IMR-90 (cell line): ENCODE measurements around a stretch of chr7.

DNA sequence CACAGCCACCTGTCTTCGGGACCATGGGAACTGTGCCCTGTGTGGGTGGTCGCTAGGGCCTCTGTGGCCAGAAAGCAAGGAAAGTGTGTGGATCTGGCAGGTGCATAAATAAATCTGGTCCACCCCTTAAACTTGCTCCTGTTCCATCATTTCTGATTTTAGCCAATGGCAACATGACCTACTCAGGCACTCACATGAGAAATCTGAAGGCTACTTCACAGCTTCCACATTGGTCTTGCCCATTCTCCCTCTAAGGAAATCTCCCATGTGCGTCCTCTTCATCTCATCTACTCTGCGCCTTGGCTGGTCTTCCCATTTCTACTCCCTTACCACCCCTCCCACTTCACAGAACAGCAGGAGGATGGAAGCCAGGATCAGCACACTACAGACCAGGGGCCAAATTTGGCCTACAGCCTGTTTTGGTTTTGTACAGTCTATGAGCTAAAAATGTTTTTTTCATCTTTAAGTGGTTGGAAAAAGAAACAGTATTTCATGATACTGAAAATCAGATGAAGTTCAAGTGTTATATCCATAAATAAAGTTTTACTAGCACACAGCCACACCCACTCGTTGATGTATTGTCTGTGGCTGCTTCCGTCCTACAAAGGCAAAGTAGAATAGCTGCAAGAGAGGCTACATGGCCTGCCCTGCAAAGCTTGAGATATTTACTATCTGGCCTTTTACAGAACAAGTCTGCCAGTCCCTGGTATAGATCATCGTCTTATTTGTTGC lies 10.2 kb downstream of the RHEB start:
- RRBS = no CpG with 5 or more reads among the region's 7 CpGs
CAGE:
- cytosol, long polyA plus RNA = no peak
- long polyA plus RNA = no peak
- nucleus, long polyA plus RNA = no peak

GRCh38 chr7:151630875-151631458 lies 111.3 kb upstream of the RHEB start:
- RRBS = no CpG with 5 or more reads among the region's 13 CpGs
CAGE:
- cytosol, long polyA plus RNA = no peak
- long polyA plus RNA = no peak
- nucleus, long polyA plus RNA = no peak

GRCh38 chr7:151631459-151632053 lies 111.9 kb upstream of the RHEB start:
- RRBS = 2% methylated on average over 17 of the region's 52 CpGs
CAGE:
- cytosol, long polyA plus RNA = no peak
- long polyA plus RNA = no peak
- nucleus, long polyA plus RNA = no peak

- RRBS = no CpG with 5 or more reads among the region's 24 CpGs
CAGE:
- cytosol, long polyA plus RNA = no peak
- long polyA plus RNA = no peak
- nucleus, long polyA plus RNA = no peak
Measured at GRCh38 chr7:151632801-151633559, 113.3 kb upstream of the RHEB start.

- RRBS = no CpG with 5 or more reads among the region's 14 CpGs
CAGE:
- cytosol, long polyA plus RNA = no peak
- long polyA plus RNA = no peak
- nucleus, long polyA plus RNA = no peak
Measured at GRCh38 chr7:151696688-151697322, 177.1 kb upstream of the RHEB start.

DNA sequence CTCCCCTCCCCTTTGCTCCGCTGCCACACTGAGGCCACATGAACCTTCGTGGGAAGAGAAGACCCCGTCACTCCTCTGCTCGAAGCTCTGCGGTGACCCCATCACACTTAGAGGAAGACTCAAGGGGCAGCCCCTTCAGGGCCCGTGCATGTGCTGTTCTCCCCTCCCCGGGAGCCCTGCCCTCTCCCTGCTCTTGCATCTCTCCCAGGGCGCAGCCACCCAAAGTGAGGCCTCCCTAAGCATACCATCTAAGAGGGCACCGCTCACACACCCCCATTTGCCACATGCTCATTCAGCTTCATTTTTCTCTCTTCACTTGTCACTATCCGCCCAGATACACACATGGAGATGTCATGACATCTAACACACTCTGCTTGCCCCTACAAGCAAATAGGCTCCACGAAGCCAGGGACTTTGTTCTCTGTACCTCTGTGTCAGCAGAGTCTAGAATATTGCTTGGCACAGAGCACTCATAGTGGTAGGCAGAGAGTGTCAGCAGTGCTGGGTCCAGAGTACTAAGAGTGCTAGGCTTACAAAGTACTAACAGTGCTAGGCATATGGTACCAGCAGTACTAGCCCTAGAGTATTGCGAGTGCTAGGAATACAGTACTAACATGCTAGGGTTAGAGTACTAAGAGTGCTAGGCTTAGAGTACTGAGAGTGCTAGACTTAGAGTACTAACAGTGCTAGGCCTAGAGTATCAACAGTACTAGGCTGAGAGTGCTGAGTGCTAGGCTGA lies 166.3 kb downstream of the PRKAG2 start:
- RRBS = no CpG with 5 or more reads among the region's 12 CpGs
CAGE:
- cytosol, long polyA plus RNA = no peak
- long polyA plus RNA = no peak
- nucleus, long polyA plus RNA = no peak

- RRBS = 94% methylated on average over 3 of the region's 16 CpGs
CAGE:
- cytosol, long polyA plus RNA = no peak
- long polyA plus RNA = no peak
- nucleus, long polyA plus RNA = no peak
Measured at GRCh38 chr7:151730945-151731830, 145.7 kb downstream of the PRKAG2 start.

GRCh38 chr7:151733890-151734714 lies 142.8 kb downstream of the PRKAG2 start:
- RRBS = no CpG with 5 or more reads among the region's 13 CpGs
CAGE:
- cytosol, long polyA plus RNA = no peak
- long polyA plus RNA = no peak
- nucleus, long polyA plus RNA = no peak

- RRBS = no CpG with 5 or more reads among the region's 18 CpGs
CAGE:
- cytosol, long polyA plus RNA = no peak
- long polyA plus RNA = no peak
- nucleus, long polyA plus RNA = no peak
Measured at GRCh38 chr7:151758945-151759649, 117.8 kb downstream of the PRKAG2 start.

DNA sequence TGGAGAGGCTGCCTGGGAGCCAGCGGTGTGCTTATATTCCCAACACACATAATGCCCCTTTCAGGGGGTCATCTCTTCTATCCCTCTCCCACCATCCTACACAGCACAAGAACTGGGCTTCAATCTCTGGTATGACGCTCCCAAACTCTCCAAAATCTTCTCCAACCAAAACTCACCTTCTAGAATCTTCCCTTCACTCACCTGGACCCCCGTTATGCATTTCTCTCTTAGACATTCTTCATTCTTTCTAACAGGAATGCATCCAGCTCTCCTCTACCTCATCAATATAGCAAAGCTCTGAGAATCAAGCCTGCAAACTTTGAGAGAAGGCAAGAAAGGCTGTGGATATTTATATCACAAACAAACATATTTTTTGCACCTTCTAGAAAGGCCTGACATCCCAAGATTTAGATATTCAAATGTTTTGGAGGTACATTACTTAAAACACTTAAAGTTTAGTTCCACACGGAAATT lies 104.7 kb downstream of the PRKAG2 start:
- RRBS = no CpG with 5 or more reads among the region's 4 CpGs
CAGE:
- cytosol, long polyA plus RNA = no peak
- long polyA plus RNA = no peak
- nucleus, long polyA plus RNA = no peak

DNA sequence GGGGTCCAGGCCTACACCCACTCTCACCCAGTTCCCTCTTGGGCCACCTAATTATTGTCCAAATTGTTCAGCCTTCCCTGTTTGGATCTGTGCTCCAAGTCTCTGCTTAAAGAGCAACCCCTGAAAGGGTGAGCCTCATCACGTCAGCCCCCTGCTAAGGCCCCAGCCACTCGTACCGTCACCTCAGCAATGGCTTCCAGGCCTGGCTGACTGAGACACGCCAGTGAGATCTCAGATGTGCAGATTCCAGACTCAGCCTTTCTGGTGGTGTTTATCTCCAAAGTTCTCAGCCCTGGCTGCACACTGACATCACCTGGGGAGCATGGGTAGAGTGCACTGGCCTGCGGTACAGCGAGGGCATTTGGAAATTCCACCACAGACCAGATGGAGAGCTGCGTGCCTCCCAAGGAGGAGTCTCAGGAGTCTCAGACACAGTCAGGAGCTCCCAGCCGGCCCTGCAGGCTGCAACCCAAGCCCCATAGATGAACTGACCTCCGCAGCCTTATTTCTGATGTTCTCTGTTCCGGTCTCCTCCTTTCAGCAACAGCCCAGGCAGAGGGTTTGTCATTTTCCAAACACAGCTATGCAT lies 87.4 kb downstream of the PRKAG2 start:
- RRBS = 61% methylated on average over 3 of the region's 10 CpGs
CAGE:
- cytosol, long polyA plus RNA = no peak
- long polyA plus RNA = no peak
- nucleus, long polyA plus RNA = no peak

DNA sequence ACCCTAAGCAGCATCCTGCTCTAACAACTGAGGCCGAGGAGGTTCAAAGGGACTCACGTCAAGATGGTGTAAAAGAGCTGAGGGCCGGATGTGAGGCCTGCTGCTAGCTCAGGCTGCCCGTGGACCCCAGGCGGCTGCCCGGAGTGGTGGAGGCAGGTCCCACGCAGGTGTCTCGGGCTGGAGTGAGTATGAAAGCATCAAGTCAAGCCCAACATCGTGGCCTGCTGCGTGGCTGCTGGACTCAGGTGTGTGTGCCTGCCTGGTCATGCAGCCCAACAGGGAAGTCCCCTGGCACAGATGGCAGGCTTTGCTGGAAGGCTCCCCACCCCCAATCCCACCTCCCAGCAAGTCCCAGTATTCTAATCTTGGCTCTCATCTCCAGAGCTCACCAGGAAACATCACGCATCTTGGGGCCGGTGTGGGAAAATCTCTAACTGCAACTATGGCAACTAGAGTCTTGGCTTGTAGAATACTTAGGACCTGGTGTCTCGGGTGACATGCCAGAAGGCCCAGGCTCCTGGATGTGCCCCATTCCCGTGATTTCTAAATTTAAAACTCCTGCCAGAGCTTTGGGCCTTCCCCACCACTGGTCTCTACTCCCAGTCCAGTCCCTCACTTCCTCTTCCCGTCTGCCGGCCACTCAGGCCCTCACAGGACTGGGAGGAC lies 86.0 kb downstream of the PRKAG2 start:
- RRBS = 58% methylated on average over 4 of the region's 16 CpGs
CAGE:
- cytosol, long polyA plus RNA = no peak
- long polyA plus RNA = no peak
- nucleus, long polyA plus RNA = no peak

DNA sequence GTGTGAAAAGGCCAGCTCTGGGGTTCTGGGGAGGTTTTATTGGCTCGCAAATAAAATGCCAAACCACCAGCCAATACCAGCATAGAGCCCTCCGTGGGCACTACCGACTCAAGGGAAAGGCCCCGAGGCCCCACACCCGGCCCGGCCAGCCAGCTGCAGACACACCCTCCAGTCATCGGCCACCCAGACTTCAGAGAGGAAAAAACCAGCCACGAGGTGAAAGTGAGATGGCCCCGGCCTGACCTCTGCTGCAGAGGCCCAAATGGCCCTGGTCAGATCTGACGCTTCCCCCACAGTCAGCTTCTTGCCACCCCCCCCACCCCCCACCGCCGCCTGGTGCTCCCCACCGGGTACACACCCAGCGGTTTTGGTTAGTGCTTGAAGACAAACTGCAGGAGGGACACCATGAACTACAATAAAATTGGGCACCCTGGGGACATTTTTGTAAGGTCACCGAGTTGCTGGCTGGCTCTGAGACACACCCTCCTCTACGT lies 80.0 kb downstream of the PRKAG2 start:
- RRBS = 41% methylated on average over 4 of the region's 16 CpGs
CAGE:
- cytosol, long polyA plus RNA = no peak
- long polyA plus RNA = no peak
- nucleus, long polyA plus RNA = no peak

GRCh38 chr7:151819719-151819976 lies 57.3 kb downstream of the PRKAG2 start:
- RRBS = no CpG with 5 or more reads among the region's 6 CpGs
CAGE:
- cytosol, long polyA plus RNA = no peak
- long polyA plus RNA = no peak
- nucleus, long polyA plus RNA = no peak

GRCh38 chr7:151825999-151826375 lies 50.9 kb downstream of the PRKAG2 start:
- RRBS = no CpG with 5 or more reads among the region's 7 CpGs
CAGE:
- cytosol, long polyA plus RNA = no peak
- long polyA plus RNA = no peak
- nucleus, long polyA plus RNA = no peak

- RRBS = 53% methylated on average over 1 of the region's 10 CpGs
CAGE:
- cytosol, long polyA plus RNA = no peak
- long polyA plus RNA = no peak
- nucleus, long polyA plus RNA = no peak
Measured at GRCh38 chr7:151863126-151863668, 13.7 kb downstream of the PRKAG2 start.

- RRBS = 73% methylated on average over 1 of the region's 18 CpGs
CAGE:
- cytosol, long polyA plus RNA = no peak
- long polyA plus RNA = no peak
- nucleus, long polyA plus RNA = no peak
Measured at GRCh38 chr7:151894456-151894862, 17.5 kb upstream of the PRKAG2 start.

DNA sequence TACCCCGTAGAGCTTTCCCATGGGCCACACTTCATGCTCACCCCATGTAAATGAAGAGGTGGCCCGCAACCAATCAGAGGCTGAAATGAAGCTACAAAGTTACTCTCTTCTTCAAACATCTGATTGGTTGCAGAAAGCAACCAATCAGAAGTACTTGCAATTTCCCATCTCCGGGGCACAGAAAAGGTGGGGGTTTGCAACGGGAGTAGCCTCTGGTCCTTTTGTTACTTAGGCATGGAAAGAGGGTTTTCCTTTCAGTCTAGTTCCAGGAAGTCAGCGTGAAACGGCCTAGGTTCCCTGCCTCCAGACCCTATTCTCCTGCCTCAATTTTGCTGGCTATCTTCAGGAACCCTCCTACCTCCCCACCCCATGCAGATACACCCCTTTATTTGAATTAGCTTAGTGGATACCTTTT lies 15.1 kb upstream of the GALNTL5 start:
- RRBS = no CpG with 5 or more reads among the region's 6 CpGs
CAGE:
- cytosol, long polyA plus RNA = no peak
- long polyA plus RNA = no peak
- nucleus, long polyA plus RNA = no peak

CAGE:
- cytosol, long polyA plus RNA = no peak
- long polyA plus RNA = no peak
- nucleus, long polyA plus RNA = no peak
Measured at GRCh38 chr7:152005832-152006184, 19.7 kb upstream of the GALNT11 start.

DNA sequence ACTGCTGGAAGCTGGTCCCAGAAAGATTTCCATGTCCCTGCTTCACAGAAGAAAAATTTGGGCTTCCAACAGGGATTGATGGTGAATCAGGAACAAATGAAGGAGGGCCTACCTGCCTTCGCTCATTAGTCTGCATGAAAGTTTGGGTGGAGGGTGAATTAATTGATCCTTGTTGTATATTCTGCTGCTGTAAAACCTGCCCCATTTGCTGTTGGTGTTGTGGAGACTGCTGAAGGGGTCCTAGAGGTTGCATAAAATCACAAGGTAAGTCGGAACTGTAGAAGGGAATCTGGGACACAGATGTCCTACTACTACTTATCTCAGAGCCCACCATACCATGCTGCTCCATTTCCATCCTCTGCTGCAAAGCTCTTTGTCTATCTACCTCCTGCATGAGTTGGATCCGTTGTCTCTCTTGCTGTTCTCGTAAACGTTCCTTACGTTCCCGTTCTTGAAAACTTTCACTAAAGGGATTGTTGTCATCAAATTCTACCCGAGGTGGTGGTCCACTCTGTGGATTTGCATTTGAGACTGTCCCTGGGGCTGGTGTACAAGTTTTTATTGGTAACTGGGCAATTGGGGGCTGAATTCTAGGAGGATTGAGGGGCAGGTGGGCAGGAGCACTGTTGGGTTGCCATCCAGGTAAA lies 137.6 kb downstream of the GALNT11 start:
- RRBS = no CpG with 5 or more reads among the region's 8 CpGs
CAGE:
- cytosol, long polyA plus RNA = no peak
- long polyA plus RNA = no peak
- nucleus, long polyA plus RNA = no peak